Melanocyte of skin (primary cell): ENCODE data around the genes UGT2A3, UGT2B11 and JCHAIN.

- CAGE, long polyA plus RNA, 2 experiments = no peak in any of the 2 experiments
Observed at GRCh38 chr4:66239503-66239768, 569.1 kb upstream of the EPHA5 start.

- CAGE, long polyA plus RNA, 2 experiments = no peak in any of the 2 experiments
Observed at GRCh38 chr4:67453743-67454373, 91.4 kb downstream of the CENPC start.

DNA sequence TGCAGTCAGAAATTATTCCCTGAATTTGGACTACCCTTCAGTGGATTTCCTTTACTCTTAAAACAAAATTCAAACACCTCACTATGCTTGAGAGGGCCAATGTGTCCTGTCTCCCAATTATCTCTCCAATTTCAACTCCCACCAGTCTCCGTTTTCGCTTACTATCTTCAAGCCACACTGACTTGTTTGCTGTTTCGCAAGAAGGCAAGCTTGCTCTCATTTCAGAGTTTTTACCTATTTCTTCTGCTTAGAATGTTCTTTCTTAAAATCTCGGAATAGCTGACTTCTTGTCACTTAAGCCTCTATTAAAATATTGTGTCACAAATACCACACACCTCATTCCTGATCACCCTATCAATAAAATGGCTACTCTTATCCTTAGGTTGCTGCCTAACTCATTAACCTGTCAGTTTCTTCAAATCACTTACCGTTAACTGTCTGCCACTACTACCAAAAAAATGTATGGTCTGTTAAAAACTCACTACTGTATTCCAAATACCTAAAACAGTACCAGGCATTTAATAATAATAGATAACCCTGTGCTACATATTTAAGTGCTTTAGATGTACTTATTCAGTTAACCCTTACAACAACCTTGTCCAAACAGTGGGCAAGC is 3.0 kb downstream of the UBA6 start:
- CAGE, long polyA plus RNA, 2 experiments = no peak in any of the 2 experiments

GRCh38 chr4:67701633-67701861 is 592 bp upstream of the UBA6 start:
- CAGE, long polyA plus RNA, 2 experiments = no peak in any of the 2 experiments

DNA sequence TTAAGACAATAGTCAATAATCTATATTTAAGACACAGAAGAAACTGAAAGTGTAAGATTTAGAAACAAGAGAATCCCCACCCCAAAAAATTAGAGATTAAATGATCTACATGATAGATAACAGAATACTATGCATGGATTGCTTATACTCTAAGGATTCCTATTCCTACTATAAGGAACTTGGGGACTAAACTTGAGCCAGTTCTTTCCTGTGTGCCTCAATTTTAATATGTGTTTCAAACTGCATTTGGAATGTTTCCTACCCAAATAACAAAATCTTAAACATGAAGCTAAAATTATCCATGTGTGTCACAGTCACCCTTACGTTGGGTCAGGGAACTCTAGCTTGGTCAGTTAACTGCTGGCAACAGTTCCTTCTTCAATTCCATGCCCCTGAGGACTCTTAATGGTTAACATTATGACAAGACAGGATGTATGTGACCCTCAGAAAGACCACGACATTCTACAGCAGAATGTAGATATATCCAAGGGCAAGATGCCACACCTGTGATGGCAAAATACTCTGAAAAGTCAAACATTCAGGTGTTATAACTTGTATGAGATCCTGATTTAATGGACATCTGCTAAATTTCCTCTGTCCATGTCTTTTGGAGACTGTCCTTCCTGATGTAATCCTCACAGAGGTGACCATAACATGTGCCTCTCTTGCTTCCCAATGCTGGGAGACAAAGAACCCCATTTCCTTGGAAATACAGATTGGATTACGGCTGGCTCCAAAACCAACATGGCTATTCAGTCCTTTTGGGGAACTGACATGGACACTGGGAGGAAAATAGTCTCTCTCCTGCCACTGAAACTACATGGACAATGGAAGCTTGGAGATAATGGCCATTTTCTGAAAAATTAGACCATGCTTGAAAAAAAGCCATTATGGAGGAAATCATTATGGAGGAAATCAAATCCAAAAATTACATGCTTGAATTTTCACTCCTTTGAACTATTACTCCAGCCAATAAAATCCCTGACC is 39.2 kb downstream of the YTHDC1 start:
- CAGE, long polyA plus RNA, 2 experiments = no peak in any of the 2 experiments

- CAGE, long polyA plus RNA, 2 experiments = no peak in any of the 2 experiments
Observed at GRCh38 chr4:68346079-68346786, 3.7 kb downstream of the YTHDC1 start.

GRCh38 chr4:68373397-68373891 is 23.6 kb upstream of the YTHDC1 start:
- CAGE, long polyA plus RNA, 2 experiments = no peak in any of the 2 experiments

GRCh38 chr4:68565534-68565845 is 10.6 kb downstream of the UGT2B17 start:
- CAGE, long polyA plus RNA, 2 experiments = no peak in any of the 2 experiments

DNA sequence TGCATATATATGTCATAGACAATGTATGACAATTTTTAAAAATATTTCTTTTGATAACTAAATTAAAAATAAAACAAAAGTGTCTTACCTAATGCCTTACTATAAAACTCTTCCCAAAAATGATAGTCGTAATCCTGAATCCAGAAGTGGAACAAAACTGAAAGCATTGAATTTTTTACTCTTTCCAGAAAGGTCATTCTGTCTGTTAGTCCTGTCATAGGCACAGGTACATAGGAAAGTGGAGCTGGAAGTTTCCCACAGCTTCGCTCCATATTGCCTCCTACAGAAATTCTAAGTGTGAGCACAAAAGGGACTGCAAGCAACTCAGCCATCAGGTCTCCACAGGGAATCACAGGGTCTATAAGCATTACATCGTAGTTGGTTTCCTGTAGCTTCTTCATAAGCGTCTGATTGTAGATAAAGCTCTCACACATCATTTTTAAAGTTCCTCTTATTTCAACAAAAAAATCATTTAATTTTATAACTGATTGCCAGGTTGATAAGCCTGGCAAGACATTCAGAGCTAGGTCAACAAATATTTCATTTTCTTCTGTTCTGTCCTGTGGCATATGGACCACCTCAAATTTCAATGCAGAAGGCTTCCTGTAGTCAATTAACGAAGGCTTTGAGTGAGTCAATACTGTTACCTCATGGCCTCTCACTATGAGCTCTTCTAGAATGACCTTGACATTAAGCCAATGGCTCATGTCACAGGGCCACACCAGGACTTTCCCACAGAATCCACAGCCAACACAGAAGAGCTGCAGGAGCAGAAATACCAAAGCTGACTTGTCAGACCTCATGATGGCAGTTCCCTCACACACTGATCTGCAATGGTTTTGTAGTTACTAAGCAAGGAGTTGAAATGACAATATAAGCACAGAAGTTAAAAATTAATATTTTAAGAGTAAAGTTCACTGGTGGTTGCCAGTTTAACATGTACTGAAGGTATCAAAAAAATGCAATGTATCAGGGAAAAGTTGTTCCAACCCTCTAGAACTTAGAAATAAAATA is at the start of gene UGT2A3:
Gene UGT2A3 (minus strand): TSS at position 847 of the 1,014 bp plus-strand sequence.
- CAGE, long polyA plus RNA, 2 experiments = no peak in any of the 2 experiments

GRCh38 chr4:69214465-69214825 is at the start of gene UGT2B11:
UGT2B11 (minus strand) TSS chr4:69214748.
- CAGE, long polyA plus RNA, 2 experiments = no peak in any of the 2 experiments

DNA sequence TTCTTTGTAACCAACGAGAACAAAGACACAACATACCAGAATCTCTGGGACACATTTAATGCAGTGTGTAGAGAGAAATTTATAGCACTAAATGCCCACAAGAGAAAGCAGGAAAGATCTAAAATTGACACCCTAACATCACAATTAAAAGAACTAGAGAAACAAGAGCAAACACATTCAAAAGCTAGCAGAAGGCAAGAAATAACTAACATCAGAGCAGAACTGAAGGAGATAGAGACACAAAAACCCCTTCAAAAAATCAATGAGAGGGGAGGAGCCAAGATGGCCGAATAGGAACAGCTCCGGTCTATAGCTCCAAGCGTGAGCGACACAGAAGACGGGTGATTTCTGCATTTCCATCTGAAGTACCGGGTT is 10.7 kb upstream of the UGT2A1 start:
- CAGE, long polyA plus RNA, 2 experiments = no peak in any of the 2 experiments

GRCh38 chr4:70666230-70666882 is at the start of gene JCHAIN:
JCHAIN (minus strand) TSS chr4:70666508.
- CAGE, long polyA plus RNA, 2 experiments = no peak in any of the 2 experiments

DNA sequence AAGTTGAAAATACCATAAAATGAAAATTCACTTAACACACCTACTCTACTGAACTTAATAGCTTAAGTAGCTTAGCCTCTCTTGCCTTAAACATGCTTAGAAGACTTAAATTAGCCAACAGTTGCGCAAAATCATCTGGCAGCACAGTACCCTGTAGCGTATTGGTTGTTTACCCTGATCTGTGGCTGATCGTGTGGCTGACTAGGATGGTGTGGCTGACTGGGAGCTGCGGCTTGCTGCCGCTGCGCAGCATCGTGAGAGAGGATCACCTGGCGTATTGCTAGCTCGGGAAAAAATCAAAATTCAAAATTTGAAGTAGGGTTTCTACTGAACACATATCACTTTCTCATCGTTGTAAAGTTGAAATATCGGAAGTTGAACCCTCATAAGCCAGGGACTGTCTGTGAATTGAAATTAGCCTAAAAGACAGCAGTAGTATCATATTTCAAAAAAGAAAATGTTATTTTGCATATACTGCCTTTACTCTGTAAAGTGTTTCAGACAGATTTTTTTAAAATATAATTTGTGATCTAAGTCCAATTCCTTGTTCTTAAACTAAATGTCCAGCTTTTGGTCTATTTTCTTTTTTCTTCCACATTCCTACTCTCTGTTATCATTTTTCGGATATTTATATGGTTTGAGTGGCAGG is 6.5 kb downstream of the RUFY3 start:
- CAGE, long polyA plus RNA, 2 experiments = no peak in any of the 2 experiments

- CAGE, long polyA plus RNA, 2 experiments = no peak in any of the 2 experiments
Observed at GRCh38 chr4:70844098-70844422, 4.4 kb upstream of the GRSF1 start.

- CAGE, long polyA plus RNA, 2 experiments = no peak in any of the 2 experiments
Observed at GRCh38 chr4:70946923-70947320, 44.8 kb downstream of the MOB1B start.

DNA sequence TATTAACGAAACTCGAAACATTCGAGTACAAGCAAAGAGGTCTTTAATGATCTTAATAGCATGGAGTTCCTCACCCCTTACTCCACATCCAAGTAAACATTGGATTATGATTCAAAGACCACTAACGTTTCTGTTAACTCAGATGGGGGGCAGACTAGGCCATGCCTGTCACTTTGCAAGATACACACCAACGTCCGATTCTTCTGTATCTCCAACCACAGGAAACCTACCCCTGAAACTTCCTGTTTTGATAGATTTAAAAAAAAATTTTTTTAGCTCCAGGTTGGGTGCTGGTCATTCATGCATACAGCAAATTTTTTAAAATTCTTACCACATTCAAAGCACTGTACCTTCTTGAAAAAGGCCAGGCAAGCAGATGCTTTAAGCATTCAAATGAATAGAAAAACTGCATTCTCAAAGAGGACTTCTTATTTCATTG is 1.3 kb downstream of the DCK start:
- CAGE, long polyA plus RNA, 2 experiments = no peak in any of the 2 experiments

- CAGE, long polyA plus RNA, 2 experiments = no peak in any of the 2 experiments
Observed at GRCh38 chr4:71004267-71004941, 11.0 kb downstream of the DCK start.

GRCh38 chr4:71187802-71188532 is 908 bp downstream of the SLC4A4 start:
- CAGE, long polyA plus RNA, 2 experiments = no peak in any of the 2 experiments

- CAGE, long polyA plus RNA, 2 experiments = no peak in any of the 2 experiments
Observed at GRCh38 chr4:71236267-71236712, 49.2 kb downstream of the SLC4A4 start.

DNA sequence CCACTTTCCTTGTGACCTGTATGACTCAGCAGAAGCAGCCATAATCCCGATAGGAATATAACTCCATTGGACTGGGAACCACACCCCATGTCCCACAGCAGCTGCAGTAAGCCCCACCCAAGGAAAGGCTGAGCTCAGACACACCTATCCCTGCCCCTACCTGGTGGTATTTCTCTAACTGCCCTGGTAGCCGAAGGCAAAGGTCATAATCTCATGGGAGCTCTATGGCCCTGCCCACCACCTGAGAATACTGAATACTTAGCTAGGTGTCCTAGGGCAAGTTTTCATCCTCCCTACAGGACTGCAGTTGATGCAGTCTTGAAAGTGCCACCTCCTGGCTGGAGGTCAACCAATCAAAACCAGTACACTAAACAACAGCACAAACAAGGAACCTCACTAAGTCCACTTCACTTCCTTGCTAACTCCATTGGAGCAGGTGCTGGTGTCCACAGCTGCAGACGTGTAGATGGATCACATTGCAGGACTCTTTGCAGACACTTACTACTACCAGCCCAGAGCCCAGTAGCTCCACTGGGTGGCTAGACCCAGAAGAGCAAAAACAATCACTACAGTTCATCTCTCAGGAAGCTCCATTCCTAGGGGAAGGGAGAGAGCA is 169.0 kb downstream of the GC start:
- CAGE, long polyA plus RNA, 2 experiments = no peak in any of the 2 experiments